ENCODE measurements around a stretch of chr2.

DNA sequence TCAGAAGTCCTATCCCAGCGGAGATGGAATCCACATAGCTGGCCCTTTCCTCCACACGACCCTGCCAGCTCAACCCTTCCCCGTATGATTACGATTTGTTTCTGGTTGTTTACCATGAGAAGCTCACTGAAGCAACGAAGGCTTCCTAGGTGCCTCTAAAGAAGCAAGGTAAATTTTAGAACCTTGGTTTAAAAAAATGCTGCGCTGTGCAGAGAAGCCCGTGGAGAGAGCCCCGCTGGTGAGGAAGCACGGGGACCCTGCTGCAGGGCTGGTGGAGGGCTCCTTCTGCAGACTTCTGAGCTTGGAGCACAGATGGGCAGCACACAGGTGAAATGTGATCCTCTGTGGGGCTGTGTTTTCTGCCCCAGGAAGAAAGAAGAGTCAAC lies 108.2 kb upstream of the PLGLB2 start:
- RRBS, 2 experiments = no CpG with 5 or more reads among the region's 9 CpGs

GRCh38 chr2:87662234-87662713 lies 85.6 kb upstream of the PLGLB2 start:
- RRBS, 2 experiments = no CpG with 5 or more reads among the region's 8 CpGs

DNA sequence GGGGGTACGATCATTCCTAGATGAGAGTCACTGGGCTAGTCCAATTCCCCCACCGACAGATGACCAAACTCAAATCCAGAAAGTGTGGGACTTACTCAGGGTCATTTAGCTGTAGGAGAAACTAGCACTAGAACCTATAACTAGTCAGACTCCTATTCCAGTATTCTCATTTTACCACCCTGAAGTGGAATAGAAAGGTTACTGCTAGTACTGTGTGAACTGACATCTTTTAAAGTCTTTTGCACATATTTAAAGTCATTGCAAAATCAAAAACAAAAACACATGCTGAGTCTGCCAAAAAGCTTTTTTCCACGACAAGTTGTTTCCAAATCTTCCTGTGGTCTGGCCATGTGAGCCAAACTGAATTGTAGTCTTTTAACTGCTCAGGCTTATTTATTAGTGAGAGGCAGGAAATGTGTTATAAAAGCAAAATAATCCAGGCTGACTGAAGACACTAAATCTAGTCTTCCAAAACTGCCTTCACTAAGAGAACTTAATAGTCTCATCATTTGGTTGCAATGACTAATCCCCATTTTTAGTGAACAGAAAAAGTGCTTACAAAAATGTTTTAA lies 2.4 kb downstream of the KRCC1 start:
- RRBS, 2 experiments = no CpG with 5 or more reads among the region's 3 CpGs

GRCh38 chr2:88144670-88145694 lies 17.1 kb upstream of the FABP1 start:
- RRBS, 2 experiments = 90 to 91% methylated on average over 1 to 2 of the region's 14 CpGs

DNA sequence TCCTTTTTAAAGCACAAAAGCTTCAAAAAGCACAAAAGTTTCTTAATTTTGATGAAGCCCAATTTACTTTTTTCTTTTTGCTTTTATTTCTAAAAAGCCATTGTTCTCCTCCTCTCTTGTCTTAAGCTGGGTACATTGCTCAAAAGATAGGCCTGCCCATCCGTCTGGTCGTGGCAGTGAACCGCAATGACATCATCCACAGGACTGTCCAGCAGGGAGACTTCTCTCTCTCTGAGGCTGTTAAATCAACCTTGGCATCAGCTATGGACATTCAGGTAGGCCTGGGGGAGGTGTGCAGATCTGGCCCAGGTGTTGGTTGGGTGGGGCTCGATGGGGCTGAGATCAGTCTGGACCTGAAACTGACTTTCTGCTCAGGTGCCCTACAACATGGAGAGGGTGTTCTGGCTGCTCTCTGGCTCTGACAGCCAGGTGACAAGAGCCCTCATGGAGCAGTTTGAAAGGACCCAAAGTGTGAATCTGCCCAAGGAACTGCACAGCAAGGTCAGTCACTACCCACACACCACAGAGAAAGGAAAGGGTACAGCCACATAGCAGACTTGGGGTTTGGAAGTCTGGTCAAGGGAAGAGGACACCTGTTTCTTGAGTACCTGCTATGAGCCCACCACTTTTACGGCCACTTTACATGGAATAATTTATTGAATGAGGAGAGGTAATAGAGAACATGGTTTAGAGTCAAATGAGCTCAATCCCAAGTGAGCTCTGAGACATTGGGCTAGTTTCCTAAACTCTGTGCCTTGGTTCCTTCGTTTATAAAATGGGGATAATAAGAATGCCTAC lies 12.6 kb downstream of the THNSL2 start:
- RRBS, 2 experiments = no CpG with 5 or more reads among the region's 6 CpGs

- RRBS, 2 experiments = no CpG with 5 or more reads among the region's 5 CpGs
Measured at GRCh38 chr2:88538304-88538594, 13.8 kb downstream of the TEX37 start.

- RRBS, 2 experiments = no CpG with 5 or more reads among the region's 4 CpGs
Measured at GRCh38 chr2:88570406-88571170, 46.1 kb downstream of the TEX37 start.

DNA sequence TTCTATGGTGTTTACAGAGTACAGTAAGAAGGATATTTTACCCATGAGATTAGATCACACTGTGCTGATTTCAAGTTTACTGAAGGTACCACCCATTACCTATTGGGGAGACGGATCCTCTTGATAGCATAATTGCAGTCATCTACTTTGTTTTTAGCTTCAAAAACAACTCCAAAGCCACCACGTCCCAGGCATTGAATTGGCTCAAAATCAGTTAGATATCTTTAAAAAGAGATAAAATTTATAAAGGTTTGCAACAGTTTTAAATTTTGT lies 47.9 kb downstream of the EIF2AK3 start:
- RRBS, 2 experiments = no CpG with 5 or more reads among the region's 2 CpGs

DNA sequence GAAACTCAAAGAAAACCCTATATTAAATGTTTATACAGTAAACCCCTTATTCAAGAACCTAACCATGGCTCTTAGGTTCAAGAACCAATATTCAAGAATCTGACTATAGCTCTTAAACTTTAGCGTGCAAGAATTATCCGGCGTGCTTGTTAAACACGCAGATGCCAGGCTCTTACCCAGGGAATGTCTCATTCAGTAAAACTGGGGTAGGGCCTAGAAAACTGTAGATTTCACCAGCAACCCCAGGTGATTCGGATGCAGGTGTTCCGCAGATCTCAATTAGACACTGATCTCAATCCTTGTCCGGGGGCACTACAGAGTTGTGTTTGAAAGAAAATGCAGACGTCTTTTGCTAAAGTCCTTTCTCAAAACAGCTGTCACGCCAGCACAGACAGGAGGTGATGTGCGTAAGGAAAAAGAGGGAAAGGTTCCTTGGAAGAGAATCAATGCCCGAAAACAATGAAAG lies 1.0 kb downstream of the EIF2AK3 start:
- RRBS, 2 experiments = no CpG with 5 or more reads among the region's 11 CpGs

GRCh38 chr2:88658935-88660083 lies 32.0 kb upstream of the EIF2AK3 start:
- RRBS, 2 experiments = no CpG with 5 or more reads among the region's 9 CpGs

GRCh38 chr2:88668686-88669409 lies 22.6 kb upstream of the RPIA start:
- RRBS, 2 experiments = no CpG with 5 or more reads among the region's 3 CpGs

GRCh38 chr2:88784719-88785173 lies 93.3 kb downstream of the RPIA start:
- RRBS, 2 experiments = no CpG with 5 or more reads among the region's 6 CpGs

GRCh38 chr2:88865780-88866488 lies 174.5 kb downstream of the RPIA start:
- RRBS, 2 experiments = no CpG with 5 or more reads among the region's 9 CpGs

GRCh38 chr2:88885871-88886398 lies 194.5 kb downstream of the RPIA start:
- RRBS, 2 experiments = no CpG with 5 or more reads among the region's 8 CpGs

DNA sequence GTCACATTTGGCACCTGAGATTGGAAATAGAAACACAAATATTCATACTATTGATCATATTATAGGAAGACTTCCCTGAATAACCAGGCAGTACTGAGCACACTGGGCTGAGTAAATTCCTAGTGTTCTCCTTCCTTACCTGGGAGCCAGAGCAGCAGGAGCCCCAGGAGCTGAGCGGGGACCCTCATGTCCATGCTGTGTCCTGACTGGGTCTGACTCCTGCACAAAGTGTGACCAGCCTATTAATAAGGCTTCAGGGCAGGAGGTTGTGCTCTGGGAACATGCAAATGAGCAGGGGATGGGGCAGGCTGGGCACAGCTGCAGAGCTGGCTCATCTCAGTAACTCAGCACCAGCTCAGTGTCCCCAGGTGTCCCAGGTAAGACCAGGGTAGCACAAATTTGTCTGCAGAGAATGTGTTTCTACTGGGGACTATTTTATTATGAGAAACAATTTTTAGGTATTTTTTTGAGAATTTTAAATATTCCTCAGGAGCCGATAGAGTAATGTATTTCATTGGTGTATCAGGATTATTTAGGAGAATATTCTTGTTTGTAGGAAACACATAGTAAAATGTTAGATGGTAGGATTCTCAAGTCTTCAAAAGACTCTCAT lies 256.2 kb downstream of the RPIA start:
- RRBS, 2 experiments = no CpG with 5 or more reads among the region's 2 CpGs

DNA sequence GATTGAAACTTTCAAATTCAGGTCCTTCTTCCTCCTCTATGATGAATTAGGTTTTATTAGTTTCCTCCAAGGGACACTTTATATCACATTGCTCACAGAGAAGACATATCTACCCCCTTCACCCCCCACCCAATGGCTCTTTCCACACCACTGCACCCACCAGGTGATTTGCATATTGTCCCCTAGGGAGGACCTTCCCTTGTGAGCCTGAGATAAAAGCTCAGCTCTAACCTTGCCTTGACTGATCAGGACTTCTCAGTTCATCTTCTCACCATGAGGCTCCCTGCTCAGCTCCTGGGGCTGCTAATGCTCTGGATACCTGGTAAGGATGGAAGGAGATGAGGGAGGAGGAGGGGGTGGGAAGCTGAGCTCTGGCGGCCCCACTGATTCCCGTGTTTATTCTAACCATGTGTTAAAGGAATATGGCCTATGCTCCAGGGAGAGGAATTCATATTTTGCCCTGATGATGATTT lies 1255.8 kb downstream of the RPIA start:
- RRBS, 2 experiments = no CpG with 5 or more reads among the region's 2 CpGs

DNA sequence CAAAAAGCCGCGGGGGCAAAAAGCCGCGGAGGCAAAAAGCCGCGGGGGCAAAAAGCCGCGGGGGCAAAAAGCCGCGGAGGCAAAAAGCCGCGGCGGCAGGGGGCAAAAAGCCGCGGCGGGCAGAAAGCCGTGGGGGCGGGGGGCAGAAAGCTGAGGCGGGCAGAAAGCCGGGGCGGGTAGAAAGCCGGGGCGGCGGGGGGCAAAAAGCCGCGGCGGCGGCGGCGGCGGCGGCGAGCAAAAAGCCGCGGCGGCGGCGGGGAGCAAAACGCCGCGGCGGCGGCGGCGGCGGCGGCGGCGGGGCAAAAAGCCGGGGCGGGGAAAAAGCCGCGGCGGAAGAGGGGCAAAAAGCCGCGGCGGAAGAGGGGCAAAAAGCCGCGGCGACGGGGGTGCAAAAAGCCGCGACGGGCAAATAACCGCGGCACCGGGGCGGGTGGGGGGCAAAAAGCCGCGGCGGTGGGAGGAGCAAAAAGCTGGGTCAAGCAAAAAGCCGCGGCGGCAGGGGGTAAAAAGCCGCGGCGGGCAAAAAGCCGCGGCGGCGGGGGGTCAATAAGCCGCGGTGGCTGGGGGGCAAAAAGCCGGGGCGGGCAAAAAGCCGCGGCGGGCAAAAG lies 1633.1 kb downstream of the RPIA start:
- RRBS, 2 experiments = no CpG with 5 or more reads among the region's 88 CpGs

DNA sequence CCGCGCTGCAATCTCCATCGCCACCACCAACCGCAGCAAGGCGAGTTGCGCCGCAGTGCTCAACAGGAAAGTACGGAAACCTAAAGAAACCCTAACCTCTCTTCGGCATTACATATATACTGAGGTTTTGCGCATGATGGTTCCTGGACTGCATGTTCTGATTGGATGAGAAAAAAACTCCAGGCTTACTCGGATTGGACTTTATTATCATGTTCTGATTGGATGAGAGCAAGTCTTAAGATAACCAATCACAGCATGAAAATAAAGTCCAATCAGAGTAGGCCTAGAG lies 75.9 kb downstream of the TEKT4 start:
- RRBS, 2 experiments = no CpG with 5 or more reads among the region's 11 CpGs

DNA sequence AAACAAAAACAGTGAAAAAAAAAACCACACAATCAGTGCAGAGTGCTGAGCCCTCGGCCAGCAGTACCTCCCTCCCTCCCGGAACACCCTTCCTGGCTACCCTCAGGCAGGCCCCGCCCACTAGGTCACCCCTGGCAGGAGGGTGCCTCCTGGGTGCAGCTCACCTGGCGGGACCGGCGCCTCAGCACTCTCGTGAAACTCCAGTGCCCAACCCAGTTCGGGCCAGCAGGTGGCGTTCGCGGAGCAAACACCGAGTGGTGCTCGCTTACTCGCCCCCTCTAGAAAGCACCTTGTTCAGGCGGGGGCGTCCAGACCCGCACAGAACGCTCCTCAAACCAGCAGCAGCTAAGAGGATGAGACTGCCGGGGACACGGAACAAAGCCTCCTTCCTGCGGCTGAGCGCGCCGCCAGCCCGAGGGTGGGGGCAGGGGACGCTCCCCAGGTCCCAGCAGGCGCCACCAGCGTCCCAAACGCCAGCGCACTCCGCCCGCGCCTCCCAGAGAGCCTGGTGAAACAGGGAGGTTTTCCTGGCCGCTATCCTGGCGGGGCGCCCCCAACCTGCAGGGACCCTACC lies 44.8 kb downstream of the MRPS5 start:
- RRBS, 2 experiments = 1 to 8% methylated on average over 3 of the region's 36 CpGs